ENCODE measurements around a stretch of chr2.

DNA sequence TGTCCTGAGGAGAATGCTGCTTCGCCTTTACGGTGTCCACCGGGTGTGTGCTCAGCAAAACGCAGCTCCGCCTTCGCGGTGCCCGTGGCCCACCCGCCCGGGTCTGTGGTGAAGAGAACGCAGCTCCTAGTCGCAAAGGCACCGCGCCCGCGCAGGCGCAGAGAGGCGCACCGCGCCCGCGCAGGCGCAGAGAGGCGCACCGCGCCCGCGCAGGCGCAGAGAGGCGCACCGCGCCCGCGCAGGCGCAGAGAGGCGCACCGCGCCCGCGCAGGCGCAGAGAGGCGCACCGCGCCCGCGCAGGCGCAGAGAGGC lies 35.6 kb downstream of the FAM110C start:
- RRBS = no CpG with 5 or more reads among the region's 47 CpGs
CAGE:
- cytosol, long polyA plus RNA = no peak
- long polyA plus RNA = no peak
- nucleus, long polyA plus RNA = no peak

DNA sequence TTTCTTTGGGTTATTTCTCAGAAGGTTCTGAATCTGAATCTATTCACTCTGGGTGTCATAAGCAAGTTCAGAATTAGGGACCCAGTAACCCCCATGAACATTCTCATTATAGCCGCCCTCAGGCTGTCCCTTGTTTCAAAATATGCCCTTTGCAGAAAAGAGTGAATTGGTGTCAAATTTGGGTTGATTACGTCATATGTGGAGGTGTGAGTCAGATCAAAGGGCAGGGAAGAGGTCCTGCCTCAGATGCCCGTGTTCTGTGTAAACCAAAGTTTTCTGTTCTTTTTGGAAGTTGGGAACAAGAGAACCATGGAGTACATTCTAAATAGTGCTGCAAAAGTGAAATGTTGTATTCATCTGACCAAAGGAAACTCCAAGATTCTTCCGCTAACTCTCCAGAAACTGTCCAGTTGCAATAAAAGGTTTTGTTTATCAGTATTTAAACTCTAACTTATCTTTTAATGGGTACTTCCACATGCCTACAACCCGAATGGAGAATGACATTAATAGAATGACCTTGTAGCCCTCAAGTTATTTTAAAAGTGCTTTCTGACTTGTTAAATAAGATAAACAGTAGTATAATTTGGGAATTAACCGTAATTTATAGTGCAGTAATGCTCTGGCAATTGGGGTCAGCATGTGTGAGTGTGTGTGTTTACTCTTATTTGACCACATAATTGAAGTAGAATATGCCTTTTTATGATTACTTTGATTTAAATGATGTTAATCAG lies 5.7 kb downstream of the FAM110C start:
- RRBS = no CpG with 5 or more reads among the region's 6 CpGs
CAGE:
- cytosol, long polyA plus RNA = no peak
- long polyA plus RNA = no peak
- nucleus, long polyA plus RNA = no peak

DNA sequence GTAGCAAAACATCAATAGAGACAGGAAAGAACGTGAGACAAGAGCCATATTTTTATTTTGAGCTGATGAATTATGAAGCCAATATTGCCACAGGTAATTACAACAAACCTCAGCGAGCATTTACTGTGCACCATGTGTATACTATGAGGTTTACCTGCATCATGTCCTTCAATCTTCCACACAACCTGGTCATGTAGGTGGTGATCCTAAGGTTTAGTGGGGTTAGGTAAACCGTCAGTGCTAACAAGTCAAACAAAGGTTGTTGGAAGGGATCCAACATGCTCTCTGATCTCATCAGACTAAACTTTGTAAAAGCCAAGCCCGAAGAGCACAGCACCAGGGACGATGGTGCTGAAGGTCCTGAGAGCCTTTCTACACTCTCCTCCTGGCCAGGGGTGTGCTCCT lies 29.5 kb downstream of the SH3YL1 start:
- RRBS = no CpG with 5 or more reads among the region's 5 CpGs
CAGE:
- cytosol, long polyA plus RNA = no peak
- long polyA plus RNA = no peak
- nucleus, long polyA plus RNA = no peak

- RRBS = no CpG with 5 or more reads among the region's 4 CpGs
CAGE:
- cytosol, long polyA plus RNA = no peak
- long polyA plus RNA = no peak
- nucleus, long polyA plus RNA = no peak
These were observed 5.0 kb downstream of the SH3YL1 start for GRCh38 chr2:258630-259403.

DNA sequence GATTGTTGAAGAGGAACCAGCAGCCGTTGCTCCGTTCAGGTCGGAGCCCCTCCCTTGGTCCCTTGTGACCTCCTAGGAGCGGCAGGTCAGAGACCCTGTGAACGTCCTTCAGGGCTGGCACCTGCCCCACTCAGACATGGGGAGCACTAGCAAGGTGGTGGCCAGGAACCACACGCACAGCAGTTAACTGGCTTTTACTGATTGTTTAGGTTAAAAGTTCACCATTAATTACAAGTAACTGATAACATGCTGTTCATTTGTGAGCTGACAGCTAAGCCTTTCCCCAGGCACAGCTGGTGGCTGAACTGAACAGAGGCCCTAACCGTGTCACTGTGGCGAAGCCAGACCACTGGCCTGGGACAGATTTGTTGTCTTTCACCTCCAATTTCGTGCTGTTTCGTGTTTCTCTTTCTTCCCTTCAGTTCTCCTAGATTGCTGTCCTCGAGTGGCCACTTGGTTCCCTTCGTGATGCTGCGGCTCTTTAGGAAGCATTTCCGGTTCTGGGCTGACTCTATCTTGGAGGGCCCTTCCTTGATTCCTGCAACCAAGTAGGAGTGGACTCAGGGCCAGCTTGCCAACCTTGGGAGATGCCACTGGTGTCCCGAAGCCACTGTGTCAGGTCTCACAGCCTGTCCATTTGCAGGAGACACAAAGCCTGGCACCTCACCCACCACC lies 159.3 kb upstream of the ALKAL2 start:
- RRBS = no CpG with 5 or more reads among the region's 15 CpGs
CAGE:
- cytosol, long polyA plus RNA = no peak
- long polyA plus RNA = no peak
- nucleus, long polyA plus RNA = no peak

GRCh38 chr2:739713-740073 lies 62.5 kb upstream of the TMEM18 start:
- RRBS = no CpG with 5 or more reads among the region's 16 CpGs
CAGE:
- cytosol, long polyA plus RNA = no peak
- long polyA plus RNA = no peak
- nucleus, long polyA plus RNA = no peak

DNA sequence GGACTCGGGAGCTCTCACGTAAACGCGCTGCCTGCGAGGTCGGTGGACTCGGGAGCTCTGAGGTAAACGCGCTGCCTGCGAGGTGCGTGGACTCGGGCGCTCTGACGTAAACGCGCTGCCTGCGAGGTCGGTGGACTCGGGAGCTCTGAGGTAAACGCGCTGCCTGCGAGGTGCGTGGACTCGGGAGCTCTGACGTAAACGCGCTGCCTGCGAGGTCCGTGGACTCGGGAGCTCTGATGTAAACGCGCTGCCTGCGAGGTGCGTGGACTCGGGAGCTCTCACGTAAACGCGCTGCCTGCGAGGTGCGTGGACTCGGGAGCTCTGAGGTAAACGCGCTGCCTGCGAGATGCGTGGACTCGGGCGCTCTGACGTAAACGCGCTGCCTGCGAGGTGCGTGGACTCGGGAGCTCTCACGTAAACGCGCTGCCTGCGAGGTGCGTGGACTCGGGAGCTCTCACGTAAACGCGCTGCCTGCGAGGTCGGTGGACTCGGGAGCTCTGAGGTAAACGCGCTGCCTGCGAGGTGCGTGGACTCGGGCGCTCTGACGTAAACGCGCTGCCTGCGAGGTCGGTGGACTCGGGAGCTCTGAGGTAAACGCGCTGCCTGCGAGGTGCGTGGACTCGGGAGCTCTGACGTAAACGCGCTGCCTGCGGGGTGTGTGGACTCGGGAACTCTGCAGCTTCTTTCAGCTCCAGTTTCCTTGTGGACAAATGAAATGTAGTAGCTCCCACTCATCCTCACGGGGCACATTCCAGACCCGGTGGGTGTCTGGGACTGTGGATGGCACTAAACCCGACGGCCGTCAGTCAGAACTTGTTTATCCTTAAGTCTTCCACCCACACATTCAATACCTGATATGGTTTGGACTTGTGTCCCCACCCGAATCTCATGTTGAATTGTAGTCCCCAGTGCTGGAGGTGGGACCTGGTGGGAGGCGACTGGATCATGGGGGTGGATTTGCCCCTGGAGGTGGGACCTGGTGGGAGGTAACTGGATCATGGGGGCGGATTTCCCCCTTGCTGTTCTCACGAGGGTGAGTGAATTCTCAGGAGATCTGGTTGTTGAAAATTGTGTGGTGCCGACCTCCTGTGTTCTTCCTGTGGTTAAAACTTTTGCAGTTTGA lies 81.5 kb upstream of the SNTG2 start:
- RRBS = no CpG with 5 or more reads among the region's 97 CpGs
CAGE:
- cytosol, long polyA plus RNA = no peak
- long polyA plus RNA = no peak
- nucleus, long polyA plus RNA = no peak

GRCh38 chr2:1503354-1504165 lies 90.3 kb downstream of the TPO start:
- RRBS = no CpG with 5 or more reads among the region's 30 CpGs
CAGE:
- cytosol, long polyA plus RNA = no peak
- long polyA plus RNA = no peak
- nucleus, long polyA plus RNA = no peak

DNA sequence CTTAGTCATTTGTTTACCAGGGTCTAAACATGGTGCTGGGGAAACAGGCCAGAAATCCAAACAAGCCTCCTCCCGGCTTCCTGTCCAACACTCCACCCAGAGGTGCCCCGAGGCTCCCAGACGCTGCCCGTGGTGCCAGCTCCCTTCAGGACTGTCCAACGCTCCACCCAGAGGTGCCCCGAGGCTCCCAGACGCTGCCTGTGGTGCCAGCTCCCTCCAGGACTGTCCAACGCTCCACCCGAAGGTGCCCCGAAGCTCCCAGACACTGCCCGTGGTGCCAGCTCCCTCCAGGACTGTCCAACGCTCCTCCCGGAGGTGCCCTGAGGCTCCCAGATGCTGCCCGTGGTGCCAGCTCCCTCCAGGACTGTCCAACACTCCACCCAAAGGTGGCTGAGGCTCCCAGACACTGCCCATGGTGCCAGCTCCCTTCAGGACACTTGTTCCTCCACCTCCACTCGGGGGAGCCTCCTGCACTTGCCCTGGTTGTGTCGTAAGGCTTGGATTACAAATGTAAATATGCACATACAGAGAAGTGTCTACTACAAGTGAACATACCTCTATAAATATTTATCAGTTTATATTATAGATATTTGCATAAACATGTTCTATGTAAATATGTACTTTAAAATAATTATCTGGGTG lies 143.4 kb downstream of the PXDN start:
- RRBS = 85% methylated on average over 2 of the region's 16 CpGs
CAGE:
- cytosol, long polyA plus RNA = no peak
- long polyA plus RNA = no peak
- nucleus, long polyA plus RNA = no peak

DNA sequence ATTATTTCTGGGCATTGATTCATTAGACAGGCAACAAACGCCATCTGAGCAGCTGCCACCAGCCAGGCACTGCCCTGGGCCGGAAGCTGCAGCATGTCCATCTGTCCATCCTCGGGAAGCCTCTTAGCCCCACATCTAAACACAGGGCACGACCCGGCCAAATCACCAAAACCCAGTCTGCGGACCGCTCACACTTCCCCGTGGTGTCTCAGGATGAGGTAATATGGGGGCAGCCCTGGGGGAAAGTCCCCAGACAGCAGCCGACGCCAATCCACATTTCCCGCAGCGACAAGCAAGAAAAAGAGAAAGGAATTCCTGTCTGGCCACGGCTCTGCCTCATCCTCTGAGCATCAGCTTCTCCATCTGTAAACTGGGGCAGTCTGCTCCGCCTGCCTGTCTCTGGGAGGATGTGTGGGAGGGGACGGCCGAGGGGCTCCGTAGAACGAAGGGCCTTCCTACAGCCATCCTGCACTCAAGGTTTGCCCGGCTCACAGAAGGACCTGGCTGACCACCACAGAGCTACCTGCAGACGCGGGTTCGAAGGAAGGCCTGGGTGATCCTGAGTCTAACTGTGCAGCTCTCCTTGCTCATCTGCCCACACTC lies 138.6 kb downstream of the PXDN start:
- RRBS = 2% methylated on average over 6 of the region's 22 CpGs
CAGE:
- cytosol, long polyA plus RNA = no peak
- long polyA plus RNA = no peak
- nucleus, long polyA plus RNA = no peak

DNA sequence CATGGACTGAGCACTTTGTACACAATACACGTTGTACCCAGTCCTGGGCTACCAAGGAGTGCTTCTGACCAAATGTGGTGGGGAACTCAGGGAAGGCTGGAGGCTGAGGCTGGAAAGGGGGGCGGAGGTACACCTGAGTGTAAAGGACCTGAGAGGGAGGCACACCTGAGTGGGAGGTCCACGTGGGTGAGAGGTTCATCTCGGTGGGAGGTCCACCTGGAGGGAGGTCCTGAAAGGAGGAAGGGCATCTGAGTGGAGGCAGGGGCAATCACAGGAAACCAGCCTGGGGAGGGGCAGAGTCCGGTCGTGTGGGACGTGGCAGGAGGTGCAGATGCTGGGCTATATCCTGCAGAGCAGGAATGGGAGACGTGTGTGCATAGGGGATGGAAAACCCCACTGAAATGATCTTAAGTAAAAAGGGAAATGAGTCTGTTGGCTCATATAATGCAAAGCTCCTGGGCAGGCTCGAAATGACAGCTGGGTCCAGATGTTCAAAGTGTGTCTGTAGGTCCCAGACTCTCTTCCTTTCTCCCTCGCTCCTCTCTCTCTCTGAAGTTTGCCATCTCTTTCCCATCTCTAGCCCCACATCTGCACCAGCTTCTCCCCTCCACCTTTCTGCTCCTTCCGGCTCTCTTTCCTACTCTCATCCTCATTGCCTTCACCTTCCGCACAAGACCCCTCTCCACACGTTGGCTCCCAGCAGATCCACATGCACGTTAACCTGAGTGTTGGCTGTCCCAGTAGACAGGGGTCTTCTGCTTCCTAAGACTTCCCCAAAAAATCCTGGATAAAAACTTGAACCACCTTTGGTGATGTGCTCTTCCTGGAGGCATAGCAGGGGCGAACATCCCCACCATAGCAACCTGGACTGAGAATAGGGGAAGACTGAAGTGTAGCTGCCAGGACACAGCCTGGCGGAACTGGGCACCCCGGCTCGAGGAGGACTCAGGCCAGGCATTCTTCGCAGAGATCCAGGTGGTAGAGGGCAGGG lies 137.6 kb downstream of the PXDN start:
- RRBS = no CpG with 5 or more reads among the region's 19 CpGs
CAGE:
- cytosol, long polyA plus RNA = no peak
- long polyA plus RNA = no peak
- nucleus, long polyA plus RNA = no peak

- RRBS = 93% methylated on average over 18 of the region's 106 CpGs
CAGE:
- cytosol, long polyA plus RNA = no peak
- long polyA plus RNA = start-site peak on the plus strand at chr2:1648685-1648983, 14 and 9 reads in 2 replicates; start-site peak on the plus strand at chr2:1649204-1649257, 17 and 13 reads in 2 replicates; start-site peak on the plus strand at chr2:1649338-1649497, 21 and 48 reads in 2 replicates
- nucleus, long polyA plus RNA = start-site peak on the plus strand at chr2:1649208-1649218, 18 and 19 reads in 2 replicates; start-site peak on the plus strand at chr2:1649326-1649458, 16 and 61 reads in 2 replicates
These were observed 95.4 kb downstream of the PXDN start for GRCh38 chr2:1648421-1649875.

- RRBS = no CpG with 5 or more reads among the region's 16 CpGs
CAGE:
- cytosol, long polyA plus RNA = no peak
- long polyA plus RNA = no peak
- nucleus, long polyA plus RNA = no peak
These were observed 67.7 kb downstream of the EIPR1 start for GRCh38 chr2:3309801-3310390.

GRCh38 chr2:3465281-3465574 lies 54.1 kb downstream of the ADI1 start:
- RRBS = 96% methylated on average over 6 of the region's 21 CpGs
CAGE:
- cytosol, long polyA plus RNA = no peak
- long polyA plus RNA = no peak
- nucleus, long polyA plus RNA = no peak

- RRBS = 1% methylated on average over 15 of the region's 64 CpGs
CAGE:
- cytosol, long polyA plus RNA = no peak
- long polyA plus RNA = no peak
- nucleus, long polyA plus RNA = no peak
These were observed 662 bp downstream of the RPS7 start for GRCh38 chr2:3575455-3576389.

GRCh38 chr2:3598931-3599330 lies 4.0 kb downstream of the COLEC11 start:
- RRBS = no CpG with 5 or more reads among the region's 10 CpGs
CAGE:
- cytosol, long polyA plus RNA = no peak
- long polyA plus RNA = no peak
- nucleus, long polyA plus RNA = no peak

DNA sequence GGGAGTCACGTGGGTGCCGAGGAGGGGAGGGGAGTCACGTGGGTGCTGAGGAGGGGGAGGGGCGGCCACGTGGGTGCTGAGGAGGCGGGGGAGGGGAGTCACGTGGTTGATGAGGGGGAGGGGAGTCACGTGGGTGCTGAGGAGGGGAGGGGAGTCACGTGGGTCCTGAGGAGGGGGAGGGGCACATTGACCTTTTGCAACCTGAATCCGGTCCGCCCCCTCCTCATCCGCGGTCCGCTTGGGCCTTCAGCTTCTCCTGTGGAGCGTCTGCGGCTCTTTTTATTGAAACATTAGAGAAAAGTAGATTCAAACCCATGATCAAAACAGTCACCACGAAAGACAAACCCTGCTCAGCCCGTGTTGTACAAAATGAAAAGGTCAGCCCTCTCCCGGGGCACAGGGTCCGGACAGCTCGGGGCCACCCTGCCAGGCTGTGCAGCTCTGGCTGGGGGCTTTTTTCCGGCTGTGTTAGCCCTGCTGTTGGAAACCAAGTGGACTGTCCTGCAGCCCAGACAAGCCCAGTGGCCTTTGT lies 10.6 kb downstream of the COLEC11 start:
- RRBS = 59% methylated on average over 3 of the region's 22 CpGs
CAGE:
- cytosol, long polyA plus RNA = no peak
- long polyA plus RNA = no peak
- nucleus, long polyA plus RNA = no peak

DNA sequence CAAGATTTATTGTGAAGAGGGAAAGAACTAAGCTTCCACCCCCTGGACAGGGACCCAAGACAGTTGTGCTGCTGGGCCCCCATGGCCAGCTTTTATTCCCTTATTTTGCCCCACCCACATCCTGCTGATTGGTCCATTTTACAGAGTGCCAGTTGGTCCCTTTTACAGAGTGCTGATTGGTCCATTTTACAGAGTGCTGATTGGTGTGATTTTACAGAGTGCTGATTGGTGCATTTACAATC lies 155.8 kb downstream of the DCDC2C start:
CAGE:
- cytosol, long polyA plus RNA = no peak
- long polyA plus RNA = no peak
- nucleus, long polyA plus RNA = no peak

DNA sequence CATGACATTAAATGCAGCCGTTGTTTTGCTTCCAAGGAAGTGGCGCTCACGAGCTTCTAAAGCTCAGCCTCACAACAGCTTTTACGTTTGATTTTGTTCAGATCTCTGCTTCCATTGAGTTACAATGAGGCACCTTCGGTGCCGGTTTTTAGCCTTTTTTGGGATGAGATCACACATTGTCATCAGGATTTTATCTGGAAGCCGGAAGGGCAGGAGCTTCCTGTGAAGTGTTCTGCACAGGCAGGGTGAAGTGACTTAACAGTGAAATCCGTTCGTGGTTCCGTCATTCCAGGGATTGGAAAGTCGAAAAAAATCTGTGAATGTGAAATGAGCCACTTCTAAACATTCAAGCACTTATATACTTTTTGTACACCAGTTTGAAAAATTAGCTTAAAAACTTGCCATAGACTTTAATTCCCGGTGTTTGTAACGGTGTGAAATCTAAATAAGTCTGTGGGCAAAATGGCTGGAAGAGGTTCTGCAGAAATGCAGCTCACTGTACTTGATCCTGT lies 209.9 kb downstream of the DCDC2C start:
- RRBS = no CpG with 5 or more reads among the region's 13 CpGs
CAGE:
- cytosol, long polyA plus RNA = no peak
- long polyA plus RNA = no peak
- nucleus, long polyA plus RNA = no peak

- RRBS = no CpG with 5 or more reads among the region's 5 CpGs
CAGE:
- cytosol, long polyA plus RNA = no peak
- long polyA plus RNA = no peak
- nucleus, long polyA plus RNA = no peak
These were observed 868.9 kb downstream of the DCDC2C start for GRCh38 chr2:4572325-4572704.